Parietal lobe (tissue), 2 donors: ENCODE measurements around a stretch of chr9.

GRCh38 chr9:90828175-90828695 is 26.6 kb downstream of the SYK start:
- RAMPAGE, long total RNA = no peak

DNA sequence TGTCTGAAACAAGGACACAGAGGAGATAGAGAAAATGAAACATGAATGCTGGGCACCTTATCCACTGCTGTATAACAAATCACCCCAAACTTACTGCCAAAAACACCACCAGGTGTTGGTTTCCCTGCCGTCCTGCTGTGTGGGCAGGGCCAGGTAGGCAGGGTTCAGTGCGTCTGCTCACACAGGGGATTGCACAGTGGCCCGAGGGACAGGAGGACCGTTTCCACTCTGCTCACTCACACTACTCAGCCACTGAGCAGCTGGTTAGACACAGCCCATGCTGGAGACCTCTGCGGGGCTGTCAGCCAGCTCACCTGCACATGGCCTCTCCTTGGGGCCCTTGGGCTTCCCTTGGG is 78.9 kb downstream of the SYK start:
- RAMPAGE, long total RNA = no peak

DNA sequence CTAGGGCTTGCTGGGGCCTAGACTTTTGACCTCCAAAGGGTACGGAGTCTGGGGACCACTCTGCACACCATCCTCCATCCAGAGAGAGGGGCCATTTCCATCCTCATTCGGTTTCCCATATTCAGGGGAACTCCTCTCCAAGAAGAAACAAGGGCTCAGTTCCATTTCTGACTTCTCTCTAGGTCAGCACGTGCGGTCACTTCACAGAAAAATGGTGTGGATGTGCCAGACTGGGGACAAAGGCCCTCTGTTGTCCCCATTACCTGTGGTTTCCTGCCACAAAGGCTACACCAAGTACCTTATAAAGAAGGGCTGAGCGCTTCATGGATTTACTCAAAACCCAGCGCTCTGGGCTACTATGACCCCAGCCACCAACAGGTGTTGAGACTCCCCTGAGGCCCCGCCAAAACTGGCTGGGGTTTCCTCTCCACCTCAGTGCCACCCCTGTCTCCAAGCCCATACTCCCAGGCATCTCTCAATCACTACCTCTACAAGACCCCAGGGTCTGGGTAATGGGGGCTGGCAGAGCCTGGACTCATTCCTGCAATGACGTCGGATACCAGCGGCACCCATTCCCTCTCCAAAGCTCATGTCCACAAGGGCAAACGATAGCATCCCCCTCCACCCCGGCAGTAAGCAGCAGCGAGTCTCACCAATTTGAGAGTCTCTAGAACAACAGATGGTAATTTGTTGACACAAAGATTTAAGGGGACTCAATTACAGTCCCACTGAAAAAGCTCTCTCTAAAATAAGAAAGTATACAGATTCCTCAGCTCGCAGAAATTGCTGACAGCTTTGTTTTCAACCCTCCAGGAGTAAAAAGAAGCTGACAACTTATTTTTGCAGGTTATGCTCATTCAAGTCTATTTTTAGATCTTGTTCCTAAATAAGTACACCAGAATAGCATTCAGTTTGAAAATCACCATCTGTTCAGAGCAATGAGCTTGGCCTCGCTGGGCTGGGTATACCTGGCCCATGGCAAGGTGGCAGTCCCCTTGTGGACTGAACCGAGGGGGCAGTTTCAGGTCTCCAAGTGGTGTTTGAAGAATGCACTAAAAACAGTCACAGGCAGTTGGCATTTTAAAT is 169.7 kb downstream of the AUH start:
- RAMPAGE, long total RNA = no peak

DNA sequence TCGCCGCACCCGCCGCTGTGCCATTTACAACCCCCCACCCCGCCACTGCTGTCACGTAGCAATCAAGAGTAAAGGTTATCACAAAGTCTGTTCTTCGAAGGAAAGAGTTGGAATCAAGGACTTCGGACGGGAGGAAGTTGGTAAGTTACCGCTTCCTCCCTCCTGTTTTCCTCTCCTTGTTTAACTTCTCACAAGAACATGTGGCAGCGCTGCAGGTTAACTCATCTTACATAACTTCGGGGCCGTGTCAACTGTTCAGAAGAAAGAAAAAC is 167.7 kb downstream of the AUH start:
- RAMPAGE, long total RNA = no peak

- RAMPAGE, long total RNA = no peak
These were observed 164.5 kb downstream of the AUH start for GRCh38 chr9:91197249-91197650.

DNA sequence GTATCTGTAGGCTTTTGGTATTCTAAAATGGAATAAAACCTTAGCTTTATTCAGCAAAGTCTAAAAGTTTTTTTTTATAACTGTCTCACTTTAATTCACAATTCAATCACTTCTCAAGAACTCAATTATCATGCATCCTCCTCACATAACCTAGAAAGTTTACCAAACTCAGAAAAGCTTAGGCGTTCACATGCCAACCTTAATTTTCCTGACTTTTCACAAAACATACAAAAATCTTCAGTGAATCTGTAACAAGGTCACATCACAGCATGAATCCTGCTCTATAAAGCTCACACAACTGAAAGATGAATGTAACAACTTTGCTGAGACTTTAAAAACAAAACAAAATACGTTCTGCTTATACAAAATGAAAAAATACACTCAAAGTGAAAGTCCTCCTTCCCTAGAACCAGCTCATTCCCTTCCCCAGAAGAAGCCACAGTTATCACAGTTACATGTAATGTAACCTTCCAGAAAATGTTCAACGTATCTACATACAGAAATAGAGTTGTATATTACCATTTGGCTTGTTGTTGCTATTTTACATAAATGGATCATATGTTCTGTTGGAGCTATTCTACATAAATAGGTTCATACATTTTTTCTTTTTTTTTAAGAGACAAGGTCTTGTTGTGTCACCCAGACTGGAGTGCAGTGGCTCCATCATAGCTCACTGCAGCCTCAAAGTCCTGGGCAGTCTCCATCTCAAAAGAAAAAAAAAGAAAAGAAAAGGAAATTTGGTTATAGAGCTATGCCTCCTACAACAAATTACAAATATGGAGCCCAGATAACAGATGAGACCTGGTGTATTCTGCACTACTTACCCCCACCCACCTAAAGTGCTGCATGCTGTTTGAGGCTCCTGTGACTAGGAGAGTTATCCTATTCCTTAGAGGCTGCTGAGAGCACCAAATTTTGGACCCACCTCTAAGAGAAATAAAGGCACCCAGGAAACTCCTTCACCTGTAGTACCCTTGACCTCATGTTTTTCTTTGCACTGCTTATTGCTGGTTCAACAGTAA is 2.5 kb downstream of the AUH start:
- RAMPAGE, long total RNA = no peak

GRCh38 chr9:91375134-91375428 is 13.4 kb upstream of the AUH start:
- RAMPAGE, long total RNA = no peak

DNA sequence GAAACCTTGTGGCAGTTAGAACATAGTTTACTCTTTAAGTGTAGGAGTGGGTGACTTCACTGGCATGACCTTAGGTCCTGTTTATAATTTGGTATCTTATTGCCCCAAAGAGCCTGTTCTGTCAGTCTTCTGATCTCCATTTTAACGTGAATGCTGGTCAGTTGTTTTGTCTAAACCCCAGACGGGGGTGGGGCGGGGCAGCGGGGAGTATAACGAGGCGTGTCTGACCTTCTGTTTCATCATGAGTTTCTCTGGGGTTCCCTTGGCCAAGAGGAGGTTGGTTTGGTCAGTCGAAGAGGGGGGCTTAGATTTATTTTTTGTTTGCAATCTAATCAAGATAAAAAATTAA is 77.1 kb upstream of the NFIL3 start:
- RAMPAGE, long total RNA = no peak

GRCh38 chr9:91796324-91796699 is 153.7 kb downstream of the ROR2 start:
- RAMPAGE, long total RNA = no peak

- RAMPAGE, long total RNA = no peak
These were observed 151.4 kb downstream of the ROR2 start for GRCh38 chr9:91798446-91799120.

DNA sequence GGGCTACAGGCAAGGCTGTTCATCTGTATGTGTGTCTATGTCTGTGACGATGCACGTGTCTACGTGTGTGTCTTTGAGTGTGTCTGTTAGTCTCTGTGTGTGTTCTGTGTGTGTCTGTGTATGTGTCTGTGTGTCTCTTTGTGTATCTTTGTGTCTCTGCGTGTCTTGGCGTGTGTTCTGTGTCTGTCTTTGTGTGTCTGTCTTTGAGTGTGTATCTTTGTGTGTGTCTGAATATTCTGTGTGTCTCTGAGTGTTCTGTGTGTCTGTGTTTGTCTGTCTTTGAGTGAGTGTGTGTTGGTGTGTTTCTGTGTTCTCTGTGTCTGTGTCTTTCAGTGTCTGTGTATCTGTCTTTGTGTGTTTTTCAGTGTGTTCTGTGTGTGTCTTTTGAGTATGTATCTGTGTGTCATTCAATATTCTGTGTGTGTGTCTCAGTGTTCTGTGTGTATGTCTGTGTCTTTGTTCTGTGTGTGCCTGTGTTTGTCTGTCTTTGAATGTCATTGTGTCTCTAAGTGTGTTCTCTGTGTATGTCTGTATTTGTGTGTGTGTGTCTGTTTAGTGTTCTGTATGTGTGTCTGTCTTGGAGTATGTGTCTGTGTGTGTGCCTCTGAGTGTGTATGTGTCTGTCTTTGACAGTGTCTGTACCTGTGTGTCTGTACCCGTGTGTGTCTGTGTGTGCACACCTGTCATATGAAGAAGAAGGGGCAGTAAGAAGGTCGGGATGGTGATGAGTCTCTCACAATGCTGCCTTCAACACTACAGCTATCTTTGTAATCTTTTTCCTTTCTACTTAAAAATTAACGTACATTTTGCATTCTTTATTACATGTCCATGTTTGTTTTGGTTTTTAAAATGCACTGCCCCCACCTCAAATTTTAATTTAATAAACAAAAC is 130.4 kb downstream of the ROR2 start:
- RAMPAGE, long total RNA = no peak

- RAMPAGE, long total RNA = no peak
These were observed 76.4 kb downstream of the ROR2 start for GRCh38 chr9:91873605-91874132.

DNA sequence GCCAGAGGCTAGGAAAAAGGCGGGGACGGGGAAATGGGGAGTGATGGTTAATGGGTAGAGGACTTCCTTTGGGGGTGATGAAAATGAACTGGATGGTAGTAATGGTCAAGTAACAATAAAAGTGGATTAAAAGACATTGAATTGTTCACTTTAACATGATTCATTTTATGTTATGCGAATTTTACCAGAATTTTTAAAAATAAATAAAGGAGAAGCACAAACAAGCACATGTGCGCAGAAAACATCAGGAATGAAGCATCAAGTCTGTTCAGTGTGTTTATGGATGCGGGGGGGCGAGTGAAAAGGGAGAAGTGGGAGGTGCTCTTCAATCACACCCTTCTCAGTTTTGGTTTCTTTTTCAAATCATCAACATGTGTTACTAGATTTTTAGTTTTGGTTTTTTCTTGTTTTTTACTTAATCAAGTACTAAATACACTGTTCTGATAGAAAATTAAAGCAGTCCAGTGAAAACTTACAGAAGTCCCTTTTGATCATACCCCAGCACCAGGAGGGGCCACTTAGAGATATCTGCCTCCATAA is 16.1 kb downstream of the ROR2 start:
- RAMPAGE, long total RNA = no peak

DNA sequence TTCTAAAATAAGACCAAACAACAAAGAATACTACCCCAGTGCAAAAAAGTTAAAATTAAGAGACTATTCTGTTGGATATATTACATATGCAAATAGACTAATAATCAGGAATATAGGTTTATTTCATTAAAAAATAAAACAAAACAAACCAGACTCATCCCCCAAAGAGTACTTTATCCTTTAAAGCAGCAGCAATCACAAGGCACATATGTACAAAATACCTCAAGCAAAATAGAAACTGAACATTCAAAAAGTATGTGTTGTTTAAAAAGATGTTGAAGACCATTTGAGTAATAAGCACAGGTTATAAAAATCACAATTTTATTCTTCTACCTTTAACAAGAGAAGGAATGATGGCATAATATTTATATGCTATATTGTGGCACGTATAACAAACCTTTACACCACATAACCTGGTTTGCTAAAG is 81.0 kb upstream of the ROR2 start:
- RAMPAGE, long total RNA = no peak

DNA sequence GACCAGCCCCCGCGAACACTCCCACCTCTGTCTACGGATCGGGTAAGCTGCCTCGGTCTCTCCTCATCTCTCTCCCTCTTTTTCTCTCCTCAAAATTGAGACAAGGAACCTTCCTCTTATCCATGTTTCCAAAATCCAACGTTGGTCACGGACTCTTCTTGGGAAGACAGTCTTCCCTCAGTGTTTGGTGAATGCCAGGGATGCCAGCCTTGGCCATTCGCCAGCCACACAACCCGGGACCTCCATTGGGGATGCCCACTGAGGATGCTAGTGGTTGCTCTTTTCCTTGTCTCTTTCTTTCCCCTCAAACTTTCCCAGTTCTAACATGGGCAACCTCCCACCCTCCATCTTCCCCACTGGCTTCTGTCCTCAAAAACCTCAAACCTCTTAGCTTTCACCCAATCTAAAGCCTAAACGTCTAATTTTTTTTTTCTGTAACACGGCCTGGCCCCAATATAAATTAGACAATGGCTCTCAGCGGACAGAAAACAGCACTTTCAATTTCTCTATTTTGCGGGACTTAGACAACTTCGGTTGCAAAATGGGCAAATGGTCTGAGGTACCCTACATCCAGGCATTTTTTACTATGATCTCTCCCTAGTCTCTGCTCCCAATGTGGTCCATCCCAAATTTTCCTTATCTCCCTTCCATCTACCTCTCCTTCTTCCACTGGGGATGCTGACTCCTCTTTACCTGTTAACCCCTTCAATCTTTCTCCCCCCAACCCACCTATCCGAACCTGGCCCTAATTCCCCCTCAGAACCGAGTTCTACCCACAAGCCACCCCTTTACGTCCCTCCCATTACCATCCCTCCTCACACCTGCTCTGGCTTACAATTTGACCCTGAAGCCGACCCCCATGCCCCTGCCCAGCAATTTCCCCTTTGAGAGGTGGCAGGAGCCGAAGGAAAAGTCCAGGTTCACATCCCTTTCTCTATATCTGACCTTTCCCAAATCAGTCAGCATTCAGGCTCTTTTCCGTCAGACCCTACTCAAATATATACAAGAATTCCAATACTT is 42.7 kb downstream of the SPTLC1 start:
- RAMPAGE, long total RNA = no peak

DNA sequence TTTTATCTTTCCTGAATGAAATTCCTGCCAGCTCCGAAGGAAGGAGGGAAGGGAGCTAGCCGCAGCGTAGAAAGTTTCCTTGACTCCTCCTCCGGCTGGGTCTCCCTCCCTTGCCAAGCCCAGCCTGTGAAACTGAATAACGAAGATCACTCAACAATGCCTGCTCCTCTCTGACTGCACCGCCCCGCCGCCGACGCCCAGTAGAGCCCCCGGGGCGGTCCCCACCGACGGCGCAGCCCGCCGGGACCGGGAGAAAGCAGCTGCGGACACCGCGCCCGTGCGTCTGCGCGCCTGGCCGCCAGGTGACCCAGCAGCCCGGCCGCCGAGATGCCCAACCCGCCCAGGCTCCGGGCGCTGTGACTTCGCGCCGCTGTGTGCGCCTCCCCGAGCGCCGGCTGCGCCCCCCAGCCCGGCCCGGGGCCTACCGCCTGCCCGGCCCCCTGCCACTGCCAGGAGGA is 25.9 kb upstream of the SPTLC1 start:
- RAMPAGE, long total RNA = no peak

- RAMPAGE, long total RNA = no peak
These were observed 1.1 kb downstream of the IARS1 start for GRCh38 chr9:92292299-92292892.

GRCh38 chr9:92294982-92295614 is 1.6 kb upstream of the IARS1 start:
- RAMPAGE, long total RNA = no peak

- RAMPAGE, long total RNA = no peak
These were observed 55.6 kb downstream of the ECM2 start for GRCh38 chr9:92480013-92480846.

DNA sequence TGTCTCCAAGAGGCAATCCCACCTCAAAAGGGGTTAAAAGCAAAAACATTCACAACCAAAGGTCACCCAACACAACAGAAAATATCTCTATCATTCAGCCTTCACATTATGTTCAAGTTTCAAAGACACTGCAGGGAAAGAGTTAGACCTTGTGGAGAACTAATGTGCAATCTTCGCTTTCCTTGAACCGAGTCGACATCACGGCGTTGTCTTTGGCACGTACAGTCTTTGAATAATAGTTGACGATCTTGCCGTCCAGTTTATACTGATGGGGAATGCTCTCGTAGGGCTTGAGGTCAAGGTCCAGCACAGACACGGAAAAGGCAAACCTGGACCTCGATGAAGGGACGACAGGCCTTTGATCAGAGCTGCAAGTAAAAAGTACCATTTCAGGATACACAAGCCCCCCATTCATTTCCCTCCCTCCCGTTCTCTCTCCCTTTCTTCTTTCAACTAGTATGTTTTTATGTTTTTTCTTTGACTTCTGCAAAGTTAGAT is 54.2 kb downstream of the IPPK start:
- RAMPAGE, long total RNA = no peak